Hepatocyte (in vitro differentiated cells and primary cell): ENCODE results near the gene TMPRSS2.

GRCh38 chr21:41377670-41378051 is 15.8 kb downstream of the MX2 start:
- RAMPAGE, long total RNA, result no peak
- RRBS, result no CpG with 5 or more reads among the region's 16 CpGs

GRCh38 chr21:41431718-41432206 is 5.7 kb downstream of the MX1 start:
- RAMPAGE, long total RNA, result no peak
- RRBS, result no CpG with 5 or more reads among the region's 12 CpGs

DNA sequence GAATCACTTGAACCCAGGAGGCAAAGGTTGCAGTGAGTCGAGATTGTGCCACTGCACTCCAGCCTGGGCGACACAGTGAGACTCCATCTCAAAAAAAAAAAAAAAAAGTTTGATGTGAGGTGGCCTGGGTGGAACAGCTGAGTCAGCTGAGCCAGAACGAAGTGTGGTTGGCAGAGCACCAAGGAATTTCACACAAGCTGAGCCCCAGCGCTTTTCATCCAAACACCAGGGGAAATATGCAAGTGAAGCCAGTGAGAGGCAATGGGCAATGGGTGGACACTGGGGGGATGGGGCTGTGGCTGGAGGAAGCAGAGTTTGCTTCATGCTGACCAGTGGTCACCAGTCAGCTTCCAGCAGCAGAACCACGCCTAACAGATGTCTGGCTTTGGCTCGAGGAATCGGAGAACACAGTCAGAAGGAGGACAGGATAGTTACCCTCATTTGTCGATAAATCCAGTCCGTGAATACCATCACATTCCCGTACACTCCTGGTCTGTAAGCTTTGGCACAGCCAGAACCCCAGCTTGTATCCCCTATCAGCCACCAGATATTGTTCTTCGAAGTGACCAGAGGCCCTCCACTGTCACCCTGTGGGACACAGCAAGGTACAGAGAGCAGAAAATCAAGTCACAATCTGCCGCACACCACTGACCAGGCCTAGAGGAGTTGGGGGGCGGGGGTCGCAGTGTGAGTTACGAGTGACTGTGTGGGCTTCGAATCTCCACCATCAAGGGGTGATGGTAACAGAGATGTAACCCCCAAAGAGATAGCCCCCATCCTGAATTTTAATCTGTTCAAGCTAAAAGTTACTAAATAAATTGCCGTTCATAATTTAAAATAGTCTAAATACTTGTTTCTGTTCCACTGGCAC is 40.4 kb downstream of the TMPRSS2 start:
- RAMPAGE, long total RNA, result no peak
- RRBS, result no CpG with 5 or more reads among the region's 17 CpGs

- RAMPAGE, long total RNA, result no peak
- RRBS, result 2% methylated on average over 35 of the region's 70 CpGs
Observed at GRCh38 chr21:41507826-41508462, at the start of gene TMPRSS2. Gene TMPRSS2 (minus strand): TSS chr21:41508158.

- RAMPAGE, long total RNA, result no peak
- RRBS, result no CpG with 5 or more reads among the region's 10 CpGs
Observed at GRCh38 chr21:41526695-41527231, 18.8 kb upstream of the TMPRSS2 start.

DNA sequence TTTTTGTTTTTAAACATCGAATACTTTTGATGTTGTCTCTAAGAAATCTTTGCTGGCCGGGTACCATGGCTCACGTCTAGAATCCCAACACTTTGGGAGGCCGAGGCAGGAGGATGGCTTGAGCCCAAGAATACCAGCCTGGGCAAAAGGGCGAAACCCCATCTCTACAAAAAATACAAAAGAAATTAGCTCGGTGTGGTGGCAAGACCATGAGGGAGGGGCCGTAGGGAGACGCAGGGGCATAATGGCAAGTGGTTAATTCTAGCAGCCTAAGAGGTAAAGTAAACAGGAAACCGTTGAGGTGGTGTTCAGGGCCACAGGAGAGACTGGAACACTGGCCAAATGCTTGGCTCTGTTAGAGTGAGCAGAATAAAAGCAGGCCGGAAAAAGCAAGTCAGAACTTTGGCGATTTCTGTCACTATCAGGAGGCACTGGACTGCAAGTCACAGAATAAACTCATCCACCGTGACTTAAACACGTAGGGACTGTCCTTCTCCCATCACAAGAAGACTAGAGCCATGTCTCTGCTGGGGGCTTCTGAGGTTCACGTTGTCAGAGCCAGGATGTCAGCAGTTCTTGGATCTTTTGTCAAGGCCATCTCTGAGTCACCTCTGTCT is 89.2 kb downstream of the RIPK4 start:
- RAMPAGE, long total RNA, result no peak
- RRBS, result no CpG with 5 or more reads among the region's 14 CpGs

- RAMPAGE, long total RNA, result no peak
- RRBS, result no CpG with 5 or more reads among the region's 13 CpGs
Observed at GRCh38 chr21:41678863-41679379, 87.9 kb downstream of the RIPK4 start.

- RAMPAGE, long total RNA, result no peak
- RRBS, result 32% methylated on average over 6 of the region's 19 CpGs
Observed at GRCh38 chr21:41712123-41712683, 54.6 kb downstream of the RIPK4 start.

DNA sequence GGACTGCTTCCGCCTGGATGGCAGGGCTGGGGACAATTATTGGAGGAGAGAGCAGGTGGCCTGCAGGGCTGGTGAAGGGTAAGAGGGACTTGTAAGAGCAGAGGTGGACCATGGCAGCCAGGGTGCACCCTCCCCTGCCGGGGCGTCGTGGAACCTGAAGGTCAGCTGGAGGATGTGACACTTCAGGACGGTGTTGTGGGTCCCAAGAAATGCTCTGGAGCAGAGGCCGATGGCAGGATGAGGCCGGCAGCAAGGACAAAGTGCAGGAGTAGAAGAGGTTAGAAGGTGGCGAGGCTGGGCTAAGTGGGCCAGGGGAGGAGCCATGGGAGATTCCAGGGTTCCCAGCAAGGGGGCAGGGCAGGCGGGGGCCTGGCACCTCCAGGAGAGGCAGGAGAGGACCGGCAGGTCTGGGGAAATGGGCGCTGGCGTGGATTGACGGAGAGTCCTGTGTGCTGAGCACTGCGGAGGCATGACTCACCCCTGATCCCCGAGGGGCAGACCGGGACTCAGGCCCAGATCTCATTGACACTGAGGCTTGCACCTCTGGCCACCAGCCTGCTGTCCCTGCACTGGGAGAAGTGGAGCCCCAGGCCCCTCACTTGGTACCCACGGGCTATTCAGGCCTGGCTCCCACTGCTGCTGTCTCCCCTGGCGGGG is 40.0 kb downstream of the RIPK4 start:
- RAMPAGE, long total RNA, result no peak
- RRBS, result 61% methylated on average over 8 of the region's 18 CpGs

GRCh38 chr21:41778183-41778654 is 11.4 kb upstream of the RIPK4 start:
- RAMPAGE, long total RNA, result no peak
- RRBS, result 4% methylated on average over 5 of the region's 29 CpGs

DNA sequence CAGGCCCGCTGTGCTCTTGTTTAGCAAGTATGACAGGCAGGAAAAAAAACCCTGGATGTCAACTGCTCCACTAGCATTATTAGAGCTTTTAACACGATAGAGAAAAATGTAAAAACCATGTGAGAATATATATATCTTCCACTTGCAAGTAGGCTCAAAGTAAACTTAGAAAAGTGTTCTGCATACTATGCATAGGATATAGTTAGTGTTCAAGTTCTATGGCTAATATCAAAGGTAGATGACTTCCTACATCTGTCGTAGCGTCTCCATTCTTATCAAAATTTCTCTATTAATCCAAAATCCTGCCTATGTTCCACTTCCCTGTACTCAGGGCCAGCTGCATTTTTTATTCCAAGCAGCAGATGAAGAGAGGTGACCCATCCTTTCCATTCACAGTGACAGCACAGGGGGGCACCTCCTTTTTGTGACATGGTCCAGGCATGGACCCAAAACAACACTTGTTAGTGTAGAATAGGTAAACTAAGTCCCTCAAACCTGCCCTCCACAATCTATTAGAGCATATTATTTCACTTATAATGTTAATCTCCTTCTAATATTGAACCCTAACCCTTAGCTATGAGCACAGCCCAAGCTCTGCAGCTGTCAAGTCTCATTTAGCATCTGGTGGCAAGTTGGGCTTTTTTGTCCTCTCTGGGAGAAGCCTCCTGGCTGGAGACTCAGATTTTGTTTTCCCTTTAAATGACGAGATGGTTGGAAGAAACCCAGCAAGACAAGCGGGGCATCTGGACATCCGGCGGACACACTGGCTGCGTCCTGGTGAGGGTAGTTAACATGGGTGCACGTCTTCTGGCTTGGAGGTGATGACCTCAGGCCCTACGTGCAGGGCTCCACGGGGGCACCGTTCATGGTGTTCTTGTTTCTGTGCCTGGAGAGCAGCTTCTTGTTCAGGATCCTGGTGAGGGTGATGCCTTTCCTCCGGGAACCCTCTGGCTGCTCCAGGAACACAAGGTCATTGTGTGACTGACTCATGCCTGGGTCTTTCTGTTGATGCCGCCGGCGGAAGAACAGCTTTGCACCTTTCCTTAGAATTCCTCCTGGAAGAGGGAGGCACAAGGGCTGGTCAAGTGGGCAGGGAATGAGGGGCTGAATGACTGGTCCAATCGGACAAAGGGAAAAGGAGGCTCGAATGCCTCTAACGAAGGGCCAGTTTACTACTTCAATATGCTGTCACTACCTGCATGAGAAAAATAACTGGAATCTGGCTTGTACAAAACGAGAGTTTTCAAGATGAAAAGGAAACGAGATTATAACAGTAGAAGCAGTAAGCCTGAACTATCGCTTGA is 9.6 kb upstream of the PRDM15 start:
- RAMPAGE, long total RNA, result no peak
- RRBS, result 95% methylated on average over 3 of the region's 23 CpGs

DNA sequence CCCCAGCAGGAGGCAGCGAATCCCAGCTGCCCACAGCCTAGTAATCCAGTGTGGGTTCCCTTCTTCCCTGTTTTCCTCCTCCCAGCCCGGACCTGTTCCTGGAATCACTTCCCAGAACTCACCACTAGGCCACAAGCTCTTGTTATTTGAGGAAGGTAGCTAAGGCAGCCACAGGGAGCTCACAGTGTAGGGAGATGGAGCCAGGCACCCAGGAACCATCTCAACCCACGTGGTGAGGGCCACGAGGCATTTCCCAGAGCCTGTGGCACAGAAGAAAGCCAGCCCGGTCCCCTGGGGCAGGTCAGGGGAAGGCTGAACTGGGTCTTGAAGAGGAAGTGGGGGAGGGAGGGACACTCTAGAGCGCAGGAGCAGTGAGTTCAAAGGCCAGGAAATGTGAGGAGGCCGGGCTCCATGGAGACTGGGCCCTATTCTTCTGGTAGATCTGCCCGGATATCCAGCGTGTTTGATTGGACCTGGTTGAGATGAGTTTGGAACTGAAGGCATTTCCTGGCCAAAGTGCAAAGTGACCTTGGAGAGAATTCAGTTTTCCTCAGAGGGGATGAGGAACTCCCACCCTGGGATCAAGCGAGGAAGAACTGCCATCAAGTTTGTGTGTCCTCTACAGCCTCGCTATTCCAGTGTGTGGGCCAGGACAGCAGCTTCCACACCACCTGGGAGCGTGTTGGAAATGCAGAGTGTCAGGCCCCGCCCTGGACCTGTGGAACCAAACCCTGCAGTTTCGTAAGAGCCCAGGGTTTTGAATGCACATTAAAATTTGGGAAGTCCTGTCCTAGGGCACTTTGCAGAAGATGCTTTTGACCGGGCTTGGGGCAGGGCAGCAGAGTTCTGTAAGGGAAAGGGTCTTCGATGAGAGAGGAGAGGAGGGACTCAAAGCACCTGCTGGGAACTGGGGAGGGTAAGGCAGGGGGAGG is 20.4 kb upstream of the C2CD2 start:
- RAMPAGE, long total RNA, result no peak
- RRBS, result no CpG with 5 or more reads among the region's 16 CpGs

DNA sequence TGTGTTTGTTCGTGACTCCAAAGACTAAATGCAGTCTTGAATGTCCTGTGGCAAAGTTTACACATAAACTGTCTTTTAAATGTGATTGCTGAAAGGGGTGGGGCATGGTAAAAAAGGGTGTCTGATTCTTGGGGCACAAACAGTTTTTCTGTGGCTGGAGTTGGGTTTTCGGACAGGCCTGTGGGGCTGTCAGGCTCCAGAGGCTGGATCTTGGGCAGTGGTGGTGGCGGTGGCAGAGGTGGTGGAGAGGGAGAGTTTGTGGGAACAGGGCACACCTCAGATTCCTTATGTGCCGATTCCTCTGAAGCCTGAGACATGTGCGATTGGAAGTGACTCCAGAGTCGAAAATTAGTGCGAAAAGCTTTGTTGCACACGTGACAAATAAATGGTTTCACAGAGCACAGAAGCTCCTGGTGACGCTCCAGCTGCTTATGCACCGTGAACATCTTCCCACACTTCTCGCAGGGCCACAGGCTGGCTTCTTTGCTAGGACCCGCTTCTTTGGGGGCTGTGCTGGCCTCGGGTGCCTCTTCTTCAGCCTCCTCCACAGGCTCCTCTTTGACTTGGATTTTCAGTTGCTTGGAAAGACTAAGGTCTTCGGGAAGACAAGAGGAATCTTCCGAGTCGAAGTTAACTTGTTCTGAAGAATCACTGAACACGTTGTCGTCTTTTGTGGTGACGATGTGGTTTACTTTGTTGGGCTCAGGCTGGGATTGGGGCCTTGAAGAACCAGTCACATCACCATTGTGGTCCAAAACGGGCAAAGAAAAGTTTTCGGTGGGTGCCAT is 19.1 kb downstream of the ZBTB21 start:
- RAMPAGE, long total RNA, result no peak
- RRBS, result no CpG with 5 or more reads among the region's 21 CpGs

- RAMPAGE, long total RNA, result no peak
- RRBS, result no CpG with 5 or more reads among the region's 3 CpGs
Observed at GRCh38 chr21:42004807-42005312, 5.3 kb downstream of the ZBTB21 start.

GRCh38 chr21:42021668-42022710 is 11.8 kb upstream of the ZBTB21 start:
- RAMPAGE, long total RNA, result no peak
- RRBS, result 17% methylated on average over 2 of the region's 30 CpGs

GRCh38 chr21:42063046-42063502 is 8.0 kb upstream of the UMODL1 start:
- RAMPAGE, long total RNA, result no peak
- RRBS, result no CpG with 5 or more reads among the region's 3 CpGs

- RAMPAGE, long total RNA, result no peak
- RRBS, result no CpG with 5 or more reads among the region's 11 CpGs
Observed at GRCh38 chr21:42113833-42114313, 42.8 kb downstream of the UMODL1 start.

GRCh38 chr21:42120658-42121265 is 49.6 kb downstream of the UMODL1 start:
- RAMPAGE, long total RNA, result no peak
- RRBS, result no CpG with 5 or more reads among the region's 11 CpGs

GRCh38 chr21:42195261-42195730 is 23.6 kb upstream of the ABCG1 start:
- RAMPAGE, long total RNA, result no peak
- RRBS, result no CpG with 5 or more reads among the region's 6 CpGs

DNA sequence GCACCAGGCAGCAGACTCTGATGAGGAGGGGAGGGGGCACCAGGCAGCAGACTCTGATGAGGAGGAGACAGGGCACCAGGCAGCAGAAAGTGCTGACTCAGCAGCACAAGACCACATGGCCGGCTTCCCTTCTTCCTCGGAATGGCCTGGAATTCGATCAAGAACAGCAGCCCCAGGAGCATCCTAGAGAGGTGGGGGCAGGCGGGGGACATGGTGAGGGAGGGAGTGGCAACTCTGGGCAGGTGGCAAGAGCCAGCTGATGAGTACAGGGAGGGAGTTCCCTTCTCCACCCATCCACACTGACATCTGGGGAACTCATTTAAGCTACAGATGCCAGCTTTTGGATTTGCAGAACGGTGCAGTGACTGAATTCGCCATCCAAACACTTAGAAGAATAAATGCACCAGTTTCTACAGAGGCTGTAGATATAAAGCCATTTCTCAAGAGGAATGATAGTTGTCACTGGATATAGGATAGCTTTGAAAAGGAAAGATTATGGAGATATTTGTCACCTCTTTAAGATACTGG is 26.9 kb downstream of the ABCG1 start:
- RAMPAGE, long total RNA, result no peak
- RRBS, result no CpG with 5 or more reads among the region's 6 CpGs